Measurements from ENCODE around the gene TXNDC2.

DNA sequence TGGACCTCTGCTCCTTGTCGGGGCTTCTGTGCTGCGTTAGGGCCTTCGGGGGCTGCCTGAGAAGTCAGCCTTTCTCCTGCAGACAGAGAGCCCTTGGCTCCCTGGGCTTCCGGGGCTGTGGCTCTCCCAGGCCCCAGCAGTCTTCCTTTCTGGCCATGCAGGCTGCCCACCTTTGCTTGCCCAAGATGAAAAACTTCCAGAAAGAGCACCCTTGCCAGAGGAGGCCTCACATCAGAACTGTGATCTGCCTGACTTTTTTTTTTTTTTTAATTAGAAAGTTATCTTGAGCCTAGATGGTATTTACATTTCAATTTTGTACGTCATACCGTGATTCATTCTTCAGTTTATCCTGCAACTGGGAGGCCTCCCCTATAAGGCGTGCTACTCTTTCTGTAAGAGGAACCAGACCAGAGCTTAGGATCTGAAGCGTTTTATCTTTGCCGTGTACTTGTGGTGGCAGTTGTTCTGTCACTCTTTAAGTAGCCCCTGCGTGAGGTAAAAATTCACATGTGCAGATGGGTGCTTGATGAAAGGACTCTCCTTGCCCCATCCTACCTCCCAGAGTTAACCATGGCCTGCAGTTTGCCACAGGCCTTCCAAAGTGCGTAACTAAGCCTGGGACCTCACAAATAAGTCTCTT is 95.8 kb downstream of the MTCL1 start:
- PRO-cap: no peak

DNA sequence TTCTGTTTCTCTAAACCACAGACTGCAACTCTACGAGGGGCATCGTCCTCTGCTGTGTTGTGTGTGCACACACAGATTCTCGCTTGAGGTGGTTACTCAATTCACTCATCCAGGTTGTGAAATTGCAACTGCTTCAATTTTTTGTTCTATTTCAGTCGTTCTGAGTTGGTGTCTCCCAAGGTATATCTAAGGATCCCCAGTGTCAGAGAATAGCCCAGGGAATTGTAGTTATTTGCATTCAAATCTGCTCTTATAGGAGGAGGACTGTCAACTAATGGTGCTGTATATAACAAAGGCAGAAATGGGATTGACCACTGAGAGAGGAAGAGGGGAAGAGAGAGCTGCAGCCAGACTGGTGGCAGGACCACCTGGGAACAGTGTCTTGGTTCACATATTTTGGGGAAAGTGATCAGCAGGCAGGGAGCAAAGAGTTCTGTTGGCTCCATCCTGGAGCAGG is 113.3 kb upstream of the NDUFV2 start:
- PRO-cap: no peak

GRCh38 chr18:9082761-9083234 is 19.7 kb upstream of the NDUFV2 start:
- PRO-cap: unidirectional peak, plus-strand start at chr18:9082927

DNA sequence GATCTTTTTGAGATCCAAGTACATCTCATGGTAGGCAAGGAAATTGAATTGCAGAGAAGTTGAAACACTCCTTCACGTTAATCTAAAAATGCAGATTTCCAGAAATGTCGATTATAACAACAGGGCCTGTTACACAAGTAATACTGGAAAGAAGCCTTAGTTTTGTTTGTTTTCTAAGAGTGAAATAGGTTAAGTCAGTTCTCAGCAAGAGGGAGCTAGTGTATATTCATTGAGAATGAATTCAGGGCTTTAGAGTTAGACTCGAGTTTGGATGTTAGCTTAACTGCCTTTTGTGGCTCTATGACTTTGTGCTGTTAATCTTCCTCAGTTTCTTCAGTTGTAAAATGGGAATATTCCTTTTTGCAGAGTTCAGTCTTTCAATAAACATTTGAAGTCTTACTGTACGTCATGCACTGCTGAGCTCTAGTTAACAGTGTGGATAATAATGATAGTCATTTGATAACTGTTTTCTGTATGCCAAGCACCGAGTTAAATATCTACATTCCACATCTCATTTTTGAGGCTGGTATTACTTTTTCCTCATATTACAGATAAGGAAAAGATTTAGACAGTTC is 992 bp downstream of the NDUFV2 start:
- PRO-cap: no peak

- PRO-cap: no peak
Observed at GRCh38 chr18:9104364-9105098, 2.0 kb downstream of the NDUFV2 start.

DNA sequence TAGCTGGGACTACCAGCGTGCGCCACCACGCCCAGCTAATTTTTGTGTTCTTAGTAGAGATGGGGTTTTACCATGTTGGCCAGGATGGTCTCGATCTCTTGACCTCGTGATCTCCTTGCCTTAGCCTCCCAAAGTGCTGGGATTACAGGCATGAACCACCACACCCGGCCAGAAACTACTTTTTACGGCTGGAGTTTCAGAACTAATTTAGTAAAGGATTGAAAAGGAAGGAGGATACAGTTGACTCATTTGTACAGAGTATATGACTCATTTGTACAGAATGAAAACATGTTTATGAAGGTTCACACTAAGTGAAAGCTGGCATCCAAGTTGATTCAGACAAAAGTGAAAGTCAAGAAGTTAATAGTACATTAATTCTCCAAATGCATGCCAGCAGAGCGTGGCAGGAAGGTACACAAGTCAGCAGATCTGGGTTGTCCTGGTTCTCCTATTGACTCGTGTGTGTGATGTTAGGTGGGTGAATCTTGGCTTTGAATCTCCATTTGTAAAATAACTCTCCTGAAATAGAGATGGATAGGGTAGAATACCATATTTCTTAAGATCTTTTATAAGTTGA is 14.8 kb downstream of the NDUFV2 start:
- PRO-cap: bidirectional peak, plus-strand start at position 396 of the sequence, minus-strand start at position 347 of the sequence

- PRO-cap: no peak
Observed at GRCh38 chr18:9126370-9126695, 10.2 kb upstream of the ANKRD12 start.

DNA sequence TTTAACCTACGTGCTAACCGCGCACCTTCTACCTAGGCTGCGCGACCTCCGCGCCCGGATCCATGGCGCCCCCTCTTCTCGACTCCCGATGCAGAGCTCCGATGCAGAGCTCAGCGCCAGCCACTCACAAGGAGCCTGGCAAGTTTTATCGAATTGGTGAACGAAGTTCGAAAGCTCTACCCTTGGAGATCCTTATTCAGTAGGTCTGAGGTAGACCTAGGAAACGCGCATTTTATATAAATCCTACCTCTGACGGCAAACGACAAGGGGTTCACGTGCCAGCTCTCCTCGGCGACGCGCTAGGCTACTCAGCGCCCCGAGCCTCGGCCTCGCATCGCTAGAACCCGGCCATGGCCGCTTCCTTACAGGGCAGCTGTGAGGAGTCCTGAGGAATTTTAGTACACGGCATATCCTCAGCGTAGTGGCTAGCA is 668 bp upstream of the TWSG1 start:
- PRO-cap: unidirectional peak, minus-strand start at position 331 of the sequence

GRCh38 chr18:9434219-9434670 is 41.1 kb upstream of the RALBP1 start:
- PRO-cap: no peak

DNA sequence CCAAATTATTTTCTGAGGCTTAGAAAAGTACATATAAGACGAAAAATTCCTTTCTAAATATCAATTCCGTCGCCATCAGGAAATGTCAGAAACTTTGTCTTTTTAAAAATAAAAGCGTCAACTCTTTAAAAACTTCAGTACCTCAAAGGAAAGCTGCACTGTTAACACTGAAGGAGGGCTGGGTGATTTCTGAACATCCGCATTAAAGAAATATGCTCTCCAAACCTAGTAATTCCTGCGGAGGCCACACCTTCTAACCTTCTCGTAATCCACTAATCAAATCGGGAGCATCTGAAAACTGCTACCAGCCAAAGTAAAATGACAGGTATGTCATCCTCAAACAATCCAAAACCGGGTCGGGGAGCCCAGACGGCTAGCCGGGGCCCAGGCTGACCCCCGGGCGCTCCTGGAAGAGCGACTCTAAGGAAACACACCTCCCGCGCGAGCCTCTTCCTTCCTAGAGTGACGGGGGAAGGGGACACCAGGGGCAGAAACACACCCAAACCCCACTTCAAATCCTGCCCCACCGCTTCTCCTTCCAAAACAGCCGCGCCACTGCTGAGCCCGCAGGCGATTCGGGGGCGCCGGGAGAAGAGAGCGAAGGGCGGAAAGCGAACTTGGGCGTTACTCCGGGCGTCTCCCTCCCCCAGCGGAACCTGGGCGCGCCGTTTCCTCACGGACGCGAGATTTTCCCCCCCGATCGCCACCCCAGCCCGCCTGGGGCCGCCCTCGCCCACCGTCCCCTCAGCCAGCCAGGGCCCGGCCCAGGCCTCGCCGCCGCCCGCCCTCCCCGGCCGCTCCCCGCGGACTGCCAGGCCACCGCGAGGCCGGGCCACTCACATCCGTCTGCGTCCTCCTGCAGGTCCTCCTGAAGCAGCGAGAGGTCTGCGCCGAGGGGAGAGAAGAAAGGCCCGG is 716 bp downstream of the PPP4R1 start:
- PRO-cap: unidirectional peak, plus-strand start at position 137 of the sequence; unidirectional peak, plus-strand start at position 343 of the sequence; unidirectional peak, plus-strand start at position 684 of the sequence

DNA sequence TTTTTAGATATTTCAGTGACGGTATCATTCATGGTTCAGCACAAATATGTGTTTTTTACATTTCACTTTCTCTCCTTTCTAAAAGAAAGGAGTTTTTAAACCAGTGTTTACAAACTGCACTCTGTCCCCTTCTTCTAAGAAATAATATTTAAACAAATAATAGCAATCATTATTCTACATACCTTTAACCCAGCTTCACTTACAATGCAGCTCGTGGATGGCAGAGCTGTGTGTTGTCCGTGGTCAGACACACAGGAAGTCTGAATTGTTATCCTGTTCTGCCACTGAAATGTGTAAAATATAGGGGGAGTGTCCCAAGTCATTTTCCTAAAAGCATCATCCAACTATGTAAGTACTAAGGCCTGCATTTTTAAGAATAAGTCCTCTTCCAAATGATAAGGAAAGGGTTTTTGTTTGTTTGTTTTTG is 2.6 kb upstream of the PPP4R1 start:
- PRO-cap: no peak

- PRO-cap: unidirectional peak, plus-strand start at chr18:9717380
Observed at GRCh38 chr18:9716887-9717683, 9.0 kb downstream of the RAB31 start.

- PRO-cap: no peak
Observed at GRCh38 chr18:9743029-9743215, 34.8 kb downstream of the RAB31 start.

DNA sequence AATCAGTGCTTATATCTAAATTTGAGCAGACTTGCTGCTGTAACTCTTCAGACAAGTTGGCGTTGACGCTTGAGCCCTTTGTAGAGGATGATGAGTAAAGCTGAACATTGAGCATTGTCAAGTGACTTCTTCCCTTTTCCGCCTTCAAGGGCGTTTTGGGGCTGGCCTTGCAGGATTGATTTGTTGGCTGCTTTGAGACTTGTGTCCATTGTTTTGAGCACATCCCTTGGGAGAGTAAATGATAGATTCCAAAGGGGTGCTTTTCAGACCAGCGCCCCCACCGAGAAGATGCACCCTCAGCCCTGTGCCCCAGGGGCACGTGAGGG is 63.8 kb downstream of the RAB31 start:
- PRO-cap: no peak

DNA sequence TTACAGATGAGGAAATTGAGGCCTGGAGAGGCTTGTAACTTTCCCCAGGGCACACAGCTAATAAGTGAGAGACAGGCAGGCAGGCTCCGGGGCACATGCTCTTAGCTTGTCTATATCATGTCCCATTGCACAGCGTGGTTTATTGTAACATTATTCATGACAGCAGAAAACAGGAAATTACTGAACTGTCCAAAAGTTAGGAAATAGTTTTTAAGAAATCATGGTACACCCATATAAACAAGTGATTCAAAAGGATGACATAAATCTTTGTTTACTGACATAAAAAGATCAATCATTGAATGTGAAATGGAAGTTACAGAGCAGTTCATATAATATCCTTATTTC is 34.3 kb upstream of the TXNDC2 start:
- PRO-cap: no peak

- PRO-cap: no peak
Observed at GRCh38 chr18:9885277-9886208, at the start of gene TXNDC2. Gene TXNDC2 (plus strand): TSS chr18:9885973.

DNA sequence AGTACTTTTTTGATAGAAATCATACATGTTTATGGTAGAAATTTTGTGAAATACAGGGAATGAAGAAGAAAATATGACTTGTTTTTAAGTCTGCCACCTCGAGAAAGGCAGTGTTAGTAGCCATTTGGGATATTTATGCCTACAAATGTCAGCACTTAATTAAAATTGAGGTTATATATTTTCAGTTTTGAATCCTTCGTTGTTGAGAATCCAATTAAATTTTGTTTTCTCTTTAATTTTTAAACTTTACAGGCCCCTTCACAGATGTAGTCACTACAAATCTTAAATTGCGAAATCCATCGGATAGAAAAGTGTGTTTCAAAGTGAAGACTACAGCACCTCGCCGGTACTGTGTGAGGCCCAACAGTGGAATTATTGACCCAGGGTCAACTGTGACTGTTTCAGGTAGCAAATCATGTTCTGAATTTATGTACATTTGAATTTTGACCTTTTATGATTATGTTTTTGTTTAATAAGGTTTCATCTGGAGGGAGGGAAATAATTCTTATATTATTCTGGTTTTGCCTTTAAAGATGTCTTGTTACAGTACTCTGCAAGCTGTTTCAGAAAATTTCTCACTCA is 17.8 kb downstream of the VAPA start:
- PRO-cap: no peak

- PRO-cap: no peak
Observed at GRCh38 chr18:9939437-9940375, 25.9 kb downstream of the VAPA start.

GRCh38 chr18:9952728-9953793 is 39.2 kb downstream of the VAPA start:
- PRO-cap: no peak

DNA sequence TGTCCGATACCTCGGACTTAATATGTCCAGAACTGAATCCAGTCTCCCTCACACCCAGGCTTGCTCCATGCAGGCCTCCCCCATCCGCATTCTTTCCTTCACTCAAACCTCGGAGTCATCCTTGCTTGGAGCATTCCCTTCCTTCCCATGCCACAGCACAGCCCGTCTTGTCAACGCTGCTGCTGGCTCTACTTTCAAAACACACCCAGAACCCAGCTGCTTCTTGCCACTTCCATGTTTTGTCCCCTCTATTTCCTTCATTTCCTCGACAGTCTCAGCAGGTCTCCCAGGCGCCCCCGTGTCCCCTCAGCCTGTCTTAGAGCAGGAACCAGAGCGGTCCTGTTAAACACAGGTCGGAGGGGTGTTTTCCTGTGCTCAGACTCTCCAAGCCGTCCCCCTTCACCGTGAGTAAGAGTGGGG is 54.4 kb downstream of the VAPA start:
- PRO-cap: no peak